Measurements from ENCODE around the gene RPL17.

DNA sequence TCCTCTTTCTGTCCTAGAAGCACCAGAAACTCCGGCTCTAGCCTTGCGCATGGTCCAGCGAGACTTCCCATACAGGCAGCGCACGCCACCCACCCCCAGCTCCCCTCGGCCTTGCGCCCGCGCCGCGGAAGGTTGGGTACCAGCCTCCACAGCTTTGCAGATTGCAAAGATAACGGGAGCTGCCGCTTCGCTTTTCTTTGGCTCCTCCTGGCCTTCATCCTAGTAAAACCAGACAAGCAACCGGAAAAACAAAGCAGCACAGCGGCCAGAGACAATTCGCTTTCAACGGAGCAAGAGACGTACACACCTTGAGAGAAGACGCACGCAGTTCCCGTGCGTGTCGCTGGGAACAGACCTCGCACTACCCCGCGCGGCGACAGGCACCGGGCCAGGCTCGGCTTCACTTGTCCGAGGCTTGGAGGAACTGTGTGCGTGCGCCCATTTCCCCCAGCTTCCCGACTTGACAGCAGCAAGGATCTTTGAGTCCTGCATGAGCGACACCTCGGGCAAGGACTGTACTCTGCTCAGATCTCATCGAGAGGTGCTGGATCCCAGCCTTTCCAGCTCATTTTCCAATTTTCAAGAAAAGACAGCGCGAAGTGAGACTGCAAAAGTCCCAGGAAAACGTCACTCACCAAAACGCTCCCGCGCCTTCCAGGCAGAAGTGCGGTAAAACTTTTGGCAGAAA lies 988 bp downstream of the ZBTB7C start:
- PRO-cap = no peak

DNA sequence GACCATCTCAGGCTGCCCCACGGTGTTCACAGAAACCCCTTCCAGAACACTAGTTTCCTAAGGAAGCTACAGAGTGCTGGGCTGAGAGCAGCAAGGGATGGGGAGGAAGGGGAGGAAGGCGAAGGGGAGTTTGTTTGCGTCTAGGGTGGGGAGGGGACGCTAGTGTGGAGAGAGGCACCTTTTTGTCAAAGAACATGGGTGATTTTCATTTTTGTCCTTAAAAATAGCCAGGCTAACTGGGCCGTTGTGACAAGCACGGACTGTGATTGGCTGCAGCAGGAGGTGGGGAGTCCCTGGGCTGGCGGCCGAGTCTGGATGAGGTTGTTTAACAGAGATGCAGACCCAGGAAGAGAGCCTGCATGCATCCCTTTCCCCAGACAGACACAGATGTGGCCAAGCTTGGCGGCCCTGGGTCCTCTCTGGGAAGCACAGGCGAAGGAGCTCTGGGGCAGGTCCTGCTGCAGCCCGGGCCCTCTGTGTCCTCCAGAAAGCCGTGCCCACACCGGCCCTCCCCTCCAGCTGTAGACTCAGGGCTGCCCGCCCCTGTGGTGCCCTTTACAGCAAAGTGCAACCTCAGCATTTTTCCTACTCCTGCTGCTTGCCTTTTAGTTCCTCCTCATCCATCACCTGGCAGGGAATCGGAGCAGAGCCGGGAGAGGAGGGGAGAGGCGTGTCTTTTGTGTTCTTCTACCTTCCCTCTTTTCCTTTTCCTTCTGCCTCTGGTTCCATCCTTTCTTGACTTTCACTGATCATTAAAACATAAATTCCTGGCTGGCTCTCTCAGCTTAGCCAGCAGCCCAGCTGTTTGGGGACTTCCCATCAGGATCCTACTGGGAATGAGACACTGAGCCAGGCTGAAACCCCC lies 74.8 kb downstream of the CTIF start:
- PRO-cap = no peak

- PRO-cap = no peak
Measured at GRCh38 chr18:48762767-48763475, 187.8 kb downstream of the SMAD7 start.

DNA sequence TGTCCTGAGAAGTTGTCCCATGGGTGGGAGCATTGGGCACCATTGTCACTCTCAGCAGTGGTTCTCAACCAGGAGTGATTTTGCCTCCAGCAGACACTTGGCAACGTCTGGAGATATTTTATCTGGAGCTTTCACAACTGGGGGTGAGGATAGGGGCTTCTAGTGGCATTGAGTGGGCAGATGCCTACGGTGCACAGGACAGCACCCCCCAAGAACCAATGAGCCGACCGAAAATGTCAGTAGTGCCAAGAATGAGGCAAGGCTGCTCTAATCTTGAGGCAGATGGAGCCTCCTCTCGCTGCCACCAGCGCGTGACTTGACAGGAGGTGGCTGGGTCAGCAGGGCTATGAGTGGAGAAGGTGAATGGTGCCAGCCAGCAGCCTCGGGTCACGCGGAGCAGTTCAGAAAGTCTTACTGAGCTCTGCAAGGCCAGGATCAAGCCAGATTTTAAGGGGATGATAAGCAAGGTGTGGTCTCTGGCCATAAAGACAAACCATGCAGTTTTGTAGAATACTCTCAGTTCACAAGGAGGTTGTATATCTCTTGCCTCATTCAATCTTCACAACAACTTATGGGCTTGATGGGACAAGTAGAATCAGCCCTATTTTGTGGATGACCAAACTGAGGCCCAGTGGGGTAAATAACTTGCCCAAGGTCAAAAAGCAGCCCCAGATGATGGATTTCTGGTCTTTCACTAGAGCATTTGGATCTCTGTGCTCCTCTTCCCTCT lies 151.9 kb downstream of the SMAD7 start:
- PRO-cap = no peak

- PRO-cap = unidirectional peak, minus-strand start at chr18:48834808
Measured at GRCh38 chr18:48834371-48835327, 116.1 kb downstream of the SMAD7 start.

DNA sequence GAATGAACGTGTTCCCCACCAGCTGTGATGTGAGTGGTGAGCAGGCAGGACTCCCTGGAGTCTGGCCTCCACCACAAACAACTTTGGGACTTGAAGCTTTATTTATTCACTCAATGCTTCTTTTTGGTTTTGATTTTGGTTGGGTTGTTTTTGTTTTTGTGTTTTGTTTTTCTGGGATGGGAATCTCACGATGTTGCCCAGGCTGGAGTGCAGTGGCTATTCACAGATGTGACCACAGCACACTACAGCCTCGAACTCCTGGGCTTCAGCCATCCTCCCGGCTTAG lies 71.0 kb downstream of the SMAD7 start:
- PRO-cap = no peak

GRCh38 chr18:48922519-48923322 lies 28.0 kb downstream of the SMAD7 start:
- PRO-cap = no peak

DNA sequence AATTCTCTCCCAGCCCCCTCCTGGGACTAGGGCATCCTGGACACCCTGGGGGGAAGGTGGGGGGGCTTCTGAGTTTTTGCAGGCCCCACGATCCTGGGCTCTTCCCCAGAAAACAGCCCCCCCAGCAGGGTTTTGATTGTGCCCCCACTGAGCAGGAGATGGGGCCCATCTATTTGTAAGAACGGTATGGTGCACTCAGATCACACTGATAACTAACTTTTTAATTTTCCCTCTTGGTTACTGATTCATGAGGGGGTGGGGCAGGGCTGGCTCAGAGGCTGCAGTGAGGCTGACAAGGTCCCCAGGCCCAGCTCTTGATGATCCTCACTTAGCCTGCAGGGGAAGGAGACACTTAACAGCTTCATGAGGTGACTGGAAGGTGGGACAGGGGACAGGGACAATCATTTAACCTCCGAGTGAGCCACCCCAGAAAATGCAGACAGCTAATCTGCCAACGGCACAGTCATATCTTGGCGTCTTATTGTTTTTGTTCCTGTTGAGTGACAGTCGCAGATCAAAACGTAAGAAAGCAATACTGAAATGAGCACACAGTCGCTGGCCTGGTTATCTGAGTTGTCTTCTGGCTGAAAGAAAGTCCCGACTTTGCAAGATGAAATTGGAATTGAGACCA lies 18.8 kb downstream of the SMAD7 start:
- PRO-cap = no peak

- PRO-cap = no peak
Measured at GRCh38 chr18:48932756-48933536, 17.8 kb downstream of the SMAD7 start.

DNA sequence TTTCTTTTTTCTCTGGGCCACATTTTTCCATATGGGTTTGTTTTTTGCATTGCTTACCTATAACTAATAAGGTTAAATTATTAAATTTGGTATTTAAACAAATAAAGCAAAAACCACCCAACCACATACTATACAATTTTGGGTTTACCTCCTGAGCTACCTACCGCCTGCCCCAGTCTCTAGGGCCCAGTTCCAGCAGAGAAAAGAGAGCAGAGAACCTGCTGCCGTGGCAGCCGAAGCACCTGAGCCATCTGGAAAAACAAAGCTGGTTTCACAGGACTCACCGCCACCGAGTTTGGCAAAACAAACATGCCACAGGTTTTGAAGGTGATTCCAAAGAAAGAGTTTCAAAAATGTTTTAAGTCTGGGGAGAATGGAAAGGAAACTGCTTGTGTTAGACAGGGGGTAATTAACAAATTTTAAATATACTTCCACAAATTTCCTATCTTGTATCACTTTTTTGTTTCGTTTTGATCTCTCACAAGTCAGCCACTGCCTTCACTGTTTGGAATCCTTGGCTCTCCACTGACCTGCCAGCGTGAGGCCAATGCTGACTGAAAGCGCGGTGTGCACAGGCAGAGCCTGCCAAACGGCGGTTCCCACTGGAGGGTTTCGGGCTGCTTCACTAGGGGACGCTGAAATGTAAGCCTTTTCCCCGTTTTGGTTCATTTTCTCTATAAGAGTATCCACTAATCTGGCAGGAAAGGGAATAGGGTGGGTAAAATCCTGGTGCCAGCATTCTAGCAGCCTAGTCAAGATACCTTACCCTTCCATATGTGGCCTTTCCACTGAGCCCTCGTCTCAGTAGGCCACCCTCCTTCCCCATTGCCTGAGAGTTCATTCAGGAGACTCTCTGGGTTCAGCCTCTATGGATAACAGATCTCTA lies 91.7 kb downstream of the DYM start:
- PRO-cap = no peak

DNA sequence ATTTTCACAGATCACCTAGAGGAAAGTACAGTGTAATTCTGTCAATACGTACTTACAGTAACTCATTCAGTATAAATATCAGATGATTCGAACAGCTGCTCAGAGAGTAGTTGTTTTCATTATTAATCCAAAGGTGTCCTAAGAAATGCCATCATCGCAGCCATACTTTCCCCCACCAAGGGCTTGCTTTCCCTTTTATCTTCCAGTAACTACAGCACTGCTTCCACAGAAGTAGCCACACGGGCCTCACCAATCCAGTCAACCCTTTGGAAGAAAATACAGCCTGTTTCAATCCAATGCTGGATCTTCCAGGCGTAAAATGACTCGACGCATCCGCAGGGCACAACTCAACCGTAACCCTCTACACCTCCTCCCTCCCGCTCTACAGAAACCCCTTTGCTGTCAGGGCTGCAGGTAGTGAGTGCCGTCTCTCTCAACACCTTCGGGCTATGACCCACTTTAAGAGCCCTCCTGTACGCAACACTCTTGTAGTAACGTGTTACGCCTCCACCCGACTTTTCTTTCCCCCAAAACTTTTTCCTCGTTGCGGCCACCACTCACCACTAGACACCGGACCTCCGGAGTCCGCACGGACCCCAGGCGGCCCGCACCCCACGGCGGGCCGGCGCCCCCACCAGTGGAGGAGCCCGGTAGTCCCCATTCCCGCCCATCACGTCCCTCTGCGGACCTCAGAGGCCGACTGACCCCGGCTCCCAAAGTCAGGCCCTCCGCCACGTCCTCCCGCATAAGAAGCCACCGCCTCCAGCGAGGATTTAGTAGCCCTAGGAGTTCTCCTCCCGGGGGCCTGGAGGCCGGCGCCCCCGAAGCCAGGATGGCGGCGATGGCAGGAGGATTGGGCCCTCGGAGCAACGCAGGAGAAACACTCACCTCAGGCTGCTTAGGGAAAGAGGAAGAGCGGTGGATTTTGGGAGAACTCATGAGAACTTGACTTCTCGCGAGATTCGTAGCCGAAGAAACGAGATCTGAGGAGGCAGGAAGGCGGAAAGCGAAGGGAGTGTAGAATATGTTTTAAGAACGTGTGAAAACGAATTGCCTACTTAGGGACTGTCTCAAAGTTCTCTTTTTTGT lies at the start of gene RPL17:
Gene RPL17, minus strand, starts transcription at position 896 of the 1,089 bp plus-strand sequence.
- PRO-cap = unidirectional peak, minus-strand start at position 900 of the sequence

- PRO-cap = no peak
Measured at GRCh38 chr18:49827040-49827809, 13.9 kb upstream of the ACAA2 start.

- PRO-cap = no peak
Measured at GRCh38 chr18:49834294-49834722, 21.0 kb upstream of the ACAA2 start.

GRCh38 chr18:49837454-49837852 lies 24.1 kb upstream of the ACAA2 start:
- PRO-cap = no peak

GRCh38 chr18:50109945-50110690 lies 84.8 kb downstream of the MYO5B start:
- PRO-cap = no peak

DNA sequence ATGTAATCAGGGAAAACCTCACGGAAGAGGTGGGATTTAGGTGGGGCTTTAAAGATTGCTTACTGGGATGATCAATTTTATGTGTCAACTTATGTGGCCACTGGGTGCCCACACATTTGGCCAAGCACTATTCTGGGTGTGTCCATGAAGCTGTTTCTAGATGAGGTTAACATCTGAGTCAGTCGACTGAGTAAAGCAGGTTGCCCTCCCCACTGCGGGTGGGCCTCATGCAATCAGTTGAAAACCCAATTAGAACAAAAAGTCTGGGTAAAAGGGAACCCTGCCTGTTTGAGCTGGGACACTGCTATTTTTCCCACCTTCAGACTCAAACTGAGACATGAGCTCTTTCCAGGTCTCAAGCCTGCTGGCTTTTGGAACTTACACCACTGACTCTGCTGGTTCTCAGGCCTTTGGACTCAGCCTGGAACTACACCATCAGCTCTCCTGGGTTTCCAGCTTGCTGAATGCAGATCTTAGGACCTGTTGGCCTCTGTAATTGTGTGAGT lies 67.3 kb downstream of the MYO5B start:
- PRO-cap = no peak

DNA sequence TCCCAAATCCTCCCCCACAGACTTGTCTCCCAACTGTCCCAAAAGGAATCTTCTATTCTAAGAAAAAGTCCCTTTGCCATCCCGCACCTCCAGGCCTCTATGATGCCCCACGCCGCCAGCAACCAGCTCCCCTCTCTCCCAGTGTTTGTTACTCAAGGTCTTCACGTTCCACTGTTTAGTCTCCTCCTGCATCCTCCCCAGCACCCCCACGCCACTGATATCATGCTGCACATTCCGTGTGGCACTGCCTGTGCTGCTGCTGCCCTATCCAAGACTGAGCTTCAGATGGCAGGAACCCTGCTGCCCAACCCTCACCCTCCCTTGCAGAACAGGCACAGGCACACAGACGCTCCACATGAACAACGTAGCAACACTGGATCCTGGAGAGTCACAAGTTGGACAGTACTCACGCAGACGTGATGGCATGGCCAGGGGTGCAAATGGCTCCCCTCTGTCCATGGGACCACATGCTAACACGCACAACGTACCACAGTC lies 35.3 kb downstream of the MYO5B start:
- PRO-cap = no peak

GRCh38 chr18:50284870-50285377 lies 2.6 kb downstream of the CXXC1 start:
- PRO-cap = no peak

- PRO-cap = no peak
Measured at GRCh38 chr18:50559083-50559316, 887 bp upstream of the MAPK4 start.

DNA sequence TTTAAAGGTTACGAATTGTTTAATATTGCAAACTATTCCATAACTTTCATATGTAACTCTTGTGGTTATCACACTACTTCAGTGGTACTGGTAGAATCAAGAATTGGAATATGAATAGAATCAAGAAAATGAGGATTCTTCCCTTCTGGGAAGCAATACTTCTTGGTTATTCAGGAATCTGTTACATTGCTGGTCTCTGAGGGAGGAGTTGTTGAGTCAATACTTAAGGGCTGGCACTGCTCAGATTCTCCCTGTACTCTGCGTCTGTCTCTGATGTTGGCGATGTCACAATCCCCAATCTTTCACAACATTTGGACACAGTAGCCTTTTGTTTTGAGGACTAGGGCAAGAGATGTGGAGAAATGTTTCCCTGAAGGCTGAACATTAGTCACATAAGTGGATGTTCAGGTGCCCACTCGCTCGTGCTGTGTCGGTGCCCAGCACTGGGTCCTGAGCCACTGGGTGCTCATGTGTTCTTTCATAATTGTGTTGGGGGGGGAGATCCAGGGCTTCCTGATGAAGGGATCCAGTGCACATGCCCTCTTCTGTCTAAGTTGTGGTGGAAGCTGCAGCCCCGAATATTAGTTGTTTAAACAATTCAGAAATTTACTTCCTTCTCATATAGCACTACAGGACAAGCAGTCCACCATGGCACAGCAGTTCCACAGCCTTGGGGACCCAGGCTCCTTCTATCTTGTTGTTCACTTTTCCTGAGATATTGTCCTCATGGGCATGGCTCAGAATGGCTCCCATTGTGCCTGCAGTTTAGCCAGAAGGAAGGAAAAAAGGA lies 55.0 kb downstream of the MAPK4 start:
- PRO-cap = no peak

All from Metastatic Pancreatic Carcinoma in the Ovary (tissue), 1 donor.